Skeletal muscle satellite cell (primary cell): ENCODE data around the gene FANCC.

DNA sequence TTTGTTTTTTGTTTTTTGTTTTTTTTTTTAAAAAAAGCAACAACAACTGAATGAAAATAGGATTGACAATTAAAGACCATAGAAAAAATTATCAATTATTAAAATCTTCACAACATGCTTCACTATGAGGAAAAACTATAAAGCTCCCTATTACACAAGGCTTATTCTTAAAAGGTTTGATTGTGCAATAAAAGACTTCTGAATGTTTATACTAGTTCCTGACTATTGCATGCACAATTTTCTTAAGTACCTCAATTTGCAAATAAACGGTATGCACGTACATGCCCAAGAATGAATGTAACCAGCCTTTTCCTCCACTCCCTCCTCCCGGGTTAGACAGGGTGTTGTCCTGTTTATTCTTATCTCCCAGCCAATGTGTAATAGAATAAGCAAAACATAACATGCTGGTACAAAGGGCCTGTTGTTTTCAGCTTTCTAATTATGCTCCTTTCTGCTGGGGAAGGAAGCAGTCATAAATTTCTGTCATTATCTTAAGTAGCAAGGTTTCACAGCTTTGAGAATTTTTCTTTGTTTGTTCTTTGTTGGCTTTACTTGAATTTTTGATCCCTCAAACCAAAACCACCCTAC lies 79.1 kb downstream of the AOPEP start:
- CAGE, long polyA plus RNA = no peak

DNA sequence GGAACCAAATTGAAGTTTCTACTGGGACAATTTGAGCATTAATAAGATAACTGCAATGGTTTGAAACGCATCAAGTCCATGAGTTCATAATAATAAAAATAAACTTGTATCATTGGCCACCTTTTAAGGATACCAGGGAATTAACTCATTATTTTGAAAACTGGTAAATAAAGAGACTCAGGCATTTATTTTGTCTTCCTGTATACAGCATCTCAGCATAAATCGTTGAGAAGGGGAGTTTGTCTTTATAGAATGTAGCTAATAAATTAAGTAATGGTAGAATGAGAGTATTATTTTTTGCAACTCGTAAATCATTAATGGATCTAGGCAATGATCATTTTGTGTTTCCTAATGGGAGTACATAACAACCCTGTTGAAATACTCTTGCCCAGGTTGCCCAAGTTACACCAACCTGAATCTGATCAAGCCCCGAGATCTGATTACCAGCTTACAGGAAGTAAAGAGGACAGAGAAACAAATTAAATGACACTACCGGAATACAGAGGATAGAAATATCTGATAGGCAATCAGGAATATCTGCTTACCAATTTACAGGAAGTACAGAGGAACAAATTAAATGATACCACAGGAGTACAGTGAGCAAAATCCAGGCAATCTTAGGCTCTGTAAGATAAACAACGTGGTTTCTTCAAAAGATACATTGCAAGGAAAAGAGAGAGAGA lies 107.3 kb downstream of the AOPEP start:
- CAGE, long polyA plus RNA = no peak

- CAGE, long polyA plus RNA = no peak
Observed at GRCh38 chr9:94865844-94866576, 139.5 kb downstream of the AOPEP start.

GRCh38 chr9:94916881-94917454 lies 190.5 kb downstream of the AOPEP start:
- CAGE, long polyA plus RNA = no peak

DNA sequence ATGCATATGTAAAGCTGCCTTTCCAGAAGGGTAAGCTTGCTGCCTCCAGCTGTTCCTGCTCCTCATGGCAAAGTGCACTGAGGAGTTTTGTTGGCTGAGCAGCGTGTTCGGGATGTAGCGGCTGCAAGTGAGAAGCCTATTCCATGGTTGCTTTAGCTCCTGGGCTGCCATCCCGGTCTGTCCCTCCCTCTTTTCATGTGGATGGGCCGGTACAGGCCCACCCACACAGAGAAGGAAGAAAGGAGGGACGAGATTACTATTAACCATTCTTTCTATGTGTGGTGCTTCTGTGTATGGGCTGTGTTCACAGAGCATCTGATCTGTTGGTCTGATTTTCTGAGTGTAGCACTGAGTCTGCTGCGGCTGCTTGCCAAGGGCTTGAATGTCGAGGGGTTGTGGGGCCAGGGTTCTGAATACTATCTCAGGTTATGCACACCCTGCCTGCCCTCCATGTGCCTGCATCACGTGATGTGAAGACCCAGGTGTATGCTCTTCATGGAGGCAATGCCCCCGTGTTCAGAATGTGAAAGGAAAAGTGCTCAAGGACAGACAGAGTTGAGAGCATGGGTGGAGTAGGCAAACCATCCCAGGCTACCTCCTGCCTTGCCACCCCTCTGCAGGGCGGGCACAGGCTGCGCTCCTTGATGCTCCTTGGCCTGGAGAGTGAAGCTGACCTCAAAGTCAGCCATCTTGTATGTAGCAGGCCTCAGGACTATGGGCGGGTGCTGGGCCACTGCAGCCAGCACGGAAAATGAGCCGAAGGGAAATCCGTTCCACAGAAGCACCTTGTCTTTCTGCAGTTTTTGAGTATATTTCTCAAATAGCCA lies 254.9 kb downstream of the FANCC start:
- CAGE, long polyA plus RNA = no peak

DNA sequence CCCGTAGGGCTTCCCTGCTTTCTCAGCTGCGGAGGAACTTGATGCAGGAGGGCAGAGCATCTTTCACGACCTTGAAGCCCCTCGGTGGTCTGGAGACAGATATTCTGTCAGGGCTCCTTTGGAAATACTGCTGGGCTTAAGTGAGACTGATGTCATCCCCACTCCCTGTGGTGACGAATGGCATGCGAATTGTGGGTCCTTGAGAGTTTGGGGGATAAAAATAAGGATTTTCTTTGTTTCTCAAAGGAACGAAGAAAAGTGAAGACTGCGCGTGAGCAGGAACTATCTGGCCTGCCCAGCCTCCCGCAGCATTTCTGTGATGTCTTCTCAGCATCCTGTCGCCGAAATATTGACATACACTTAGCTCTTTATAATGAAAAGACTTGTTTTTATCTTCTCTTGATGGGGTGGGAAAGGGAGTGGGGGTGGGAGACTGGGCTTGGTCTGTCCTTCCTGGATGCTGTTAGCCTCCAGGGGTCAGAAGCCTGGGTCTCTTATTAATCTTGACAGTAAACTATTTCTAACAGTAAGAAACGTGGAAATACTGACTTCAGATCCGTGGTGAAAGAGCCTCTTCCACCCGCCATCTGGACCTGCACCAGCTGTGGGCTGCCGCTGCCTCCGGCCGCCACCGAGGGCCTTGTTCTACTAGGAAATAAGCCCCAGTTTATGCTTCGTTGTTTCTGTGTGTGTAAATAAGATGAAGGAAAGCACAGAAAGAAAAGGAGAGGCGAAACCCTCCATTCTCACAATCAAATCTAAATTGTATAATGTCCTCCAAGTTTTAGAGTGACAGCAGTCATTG lies 239.7 kb downstream of the FANCC start:
- CAGE, long polyA plus RNA = no peak

- CAGE, long polyA plus RNA = no peak
Observed at GRCh38 chr9:95085700-95087198, 231.3 kb downstream of the FANCC start.

- CAGE, long polyA plus RNA = no peak
Observed at GRCh38 chr9:95103381-95103814, 214.1 kb downstream of the FANCC start.

DNA sequence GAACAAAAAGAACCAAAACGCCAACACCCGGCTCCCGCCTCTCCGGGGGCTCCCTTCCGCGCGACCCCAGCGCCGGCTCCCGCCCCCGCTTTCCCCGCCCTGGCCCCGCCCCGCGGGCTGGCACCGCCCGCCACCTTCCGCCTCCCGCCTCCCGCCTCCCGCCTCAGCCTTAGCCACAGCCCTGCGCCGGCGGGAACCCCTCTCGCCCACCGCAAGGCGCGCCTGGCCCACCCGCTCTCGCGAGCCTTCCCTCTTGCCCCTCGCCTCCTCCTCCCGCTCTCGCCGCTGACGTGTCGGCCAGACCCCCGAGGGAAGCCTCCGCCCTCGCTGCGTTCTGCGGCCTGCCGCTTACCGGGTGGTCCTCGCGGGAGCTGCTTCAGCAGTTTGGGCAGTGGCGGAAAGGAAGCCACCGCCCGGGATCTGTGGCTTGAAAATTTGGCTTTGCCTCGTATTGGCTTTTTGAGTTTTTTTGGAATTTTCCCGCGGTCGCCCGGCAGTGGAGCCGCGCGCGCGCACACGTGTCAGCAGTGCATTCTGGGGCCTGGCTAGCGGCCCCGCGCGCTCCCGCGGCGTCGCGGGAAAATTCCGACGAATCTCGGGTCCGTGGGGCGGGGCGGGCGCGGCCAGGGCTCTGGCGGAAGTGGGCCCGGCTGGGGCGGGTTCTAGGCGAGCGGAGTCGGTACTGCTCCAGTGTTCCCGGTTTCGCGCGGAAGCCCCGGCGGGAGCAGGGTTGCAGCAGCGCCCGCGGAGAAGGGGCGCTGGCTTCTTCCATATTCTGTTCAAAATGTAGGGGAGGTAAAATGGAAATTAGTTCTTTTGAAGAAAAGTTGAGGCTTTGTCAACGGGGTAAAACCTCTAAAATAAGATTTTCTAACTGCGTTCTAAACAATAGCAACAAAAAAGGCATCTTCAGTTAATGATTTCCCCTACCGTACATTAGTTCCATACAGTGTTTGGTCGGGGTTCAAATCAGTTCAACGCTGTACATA lies at the start of gene FANCC:
Gene FANCC, minus strand, starts transcription at position 536 of the 989 bp plus-strand sequence.
- CAGE, long polyA plus RNA = start-site peak on the minus strand centred at position 515 of the sequence, 34 bp wide, 40 and 59 reads in 2 replicates

DNA sequence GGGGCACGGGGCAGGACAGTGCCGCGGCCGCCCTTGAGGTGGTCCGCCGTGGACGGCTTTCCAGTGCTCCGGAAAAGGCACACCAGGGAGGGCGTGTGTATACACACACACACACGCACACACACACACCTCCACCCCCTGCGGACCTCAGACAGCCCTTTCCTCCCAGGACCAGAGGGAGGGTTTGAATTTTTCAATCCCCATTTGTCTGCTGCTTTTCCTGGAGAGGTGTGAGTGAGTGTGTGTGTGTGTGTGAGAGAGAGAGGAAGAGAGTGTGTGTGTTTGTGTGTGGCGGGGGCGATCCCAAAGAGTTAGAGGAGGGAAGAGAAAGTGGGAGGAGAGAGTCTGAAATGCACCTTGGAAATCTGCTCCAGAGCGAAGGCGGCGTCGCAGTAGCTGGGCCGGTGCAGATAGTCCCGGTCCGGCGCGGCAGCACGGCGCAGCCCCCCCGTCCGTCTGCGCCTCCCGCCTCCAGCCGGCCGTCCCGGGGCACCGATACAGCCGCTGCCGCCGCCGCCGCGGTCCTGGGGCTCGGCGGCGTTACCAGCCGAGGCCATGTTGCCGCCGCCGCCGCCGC lies 1.2 kb downstream of the PTCH1 start:
- CAGE, long polyA plus RNA = no peak

DNA sequence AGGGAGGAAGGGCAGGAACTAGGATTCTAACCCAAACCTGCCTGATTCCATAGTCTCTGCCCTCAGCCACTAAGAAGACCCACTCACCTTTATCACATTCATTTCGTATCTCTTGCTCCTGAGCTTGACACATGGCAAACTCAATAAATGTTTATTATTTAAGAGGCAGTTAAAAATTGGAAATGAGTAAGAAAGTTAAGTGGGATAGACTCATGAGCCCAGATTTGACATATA lies 166.5 kb upstream of the ERCC6L2 start:
- CAGE, long polyA plus RNA = no peak

GRCh38 chr9:95710994-95711340 lies 164.5 kb upstream of the ERCC6L2 start:
- CAGE, long polyA plus RNA = no peak

- CAGE, long polyA plus RNA = no peak
Observed at GRCh38 chr9:96048051-96048974, 172.8 kb downstream of the ERCC6L2 start.

DNA sequence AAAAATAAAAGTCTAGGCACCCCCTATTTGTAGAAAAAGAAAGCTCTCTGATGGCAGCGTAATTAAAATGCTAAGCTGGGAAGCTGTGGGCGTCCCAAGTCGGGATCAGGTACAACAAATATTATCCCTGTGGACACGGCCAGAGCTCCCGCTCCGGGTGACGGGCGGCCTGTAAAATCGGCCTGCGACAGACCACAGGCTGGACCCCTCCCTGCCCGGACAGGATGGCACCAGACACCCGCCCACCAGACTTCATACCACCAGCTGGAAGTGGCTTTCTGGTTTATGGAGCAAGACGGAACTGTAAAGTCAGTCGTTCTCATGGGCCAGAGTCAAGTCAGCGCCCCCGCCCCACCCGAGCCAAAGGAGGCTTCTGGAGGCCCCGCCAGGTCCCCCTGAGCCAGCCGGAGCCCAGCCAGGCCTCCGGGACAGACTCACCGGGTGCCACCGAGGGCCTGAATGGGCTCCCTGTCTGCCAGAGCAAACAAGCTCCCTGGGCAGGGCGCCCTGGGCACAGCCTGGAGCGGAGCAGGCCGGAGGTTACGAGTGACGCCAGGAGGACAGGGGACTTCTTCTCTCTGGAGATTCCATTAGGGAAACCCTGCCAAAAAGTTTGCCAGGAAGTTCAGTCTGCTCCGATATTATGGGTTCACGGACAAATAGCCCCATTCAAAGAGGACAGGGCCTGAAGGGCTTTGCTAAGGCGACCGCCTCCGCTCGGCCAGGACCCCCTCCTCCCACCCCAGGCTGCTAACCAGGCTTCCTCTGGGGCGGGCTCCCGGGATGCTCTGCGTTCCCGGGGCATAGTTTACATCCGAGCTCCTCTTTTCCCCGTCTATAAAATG lies 173.7 kb downstream of the ERCC6L2 start:
- CAGE, long polyA plus RNA = no peak

DNA sequence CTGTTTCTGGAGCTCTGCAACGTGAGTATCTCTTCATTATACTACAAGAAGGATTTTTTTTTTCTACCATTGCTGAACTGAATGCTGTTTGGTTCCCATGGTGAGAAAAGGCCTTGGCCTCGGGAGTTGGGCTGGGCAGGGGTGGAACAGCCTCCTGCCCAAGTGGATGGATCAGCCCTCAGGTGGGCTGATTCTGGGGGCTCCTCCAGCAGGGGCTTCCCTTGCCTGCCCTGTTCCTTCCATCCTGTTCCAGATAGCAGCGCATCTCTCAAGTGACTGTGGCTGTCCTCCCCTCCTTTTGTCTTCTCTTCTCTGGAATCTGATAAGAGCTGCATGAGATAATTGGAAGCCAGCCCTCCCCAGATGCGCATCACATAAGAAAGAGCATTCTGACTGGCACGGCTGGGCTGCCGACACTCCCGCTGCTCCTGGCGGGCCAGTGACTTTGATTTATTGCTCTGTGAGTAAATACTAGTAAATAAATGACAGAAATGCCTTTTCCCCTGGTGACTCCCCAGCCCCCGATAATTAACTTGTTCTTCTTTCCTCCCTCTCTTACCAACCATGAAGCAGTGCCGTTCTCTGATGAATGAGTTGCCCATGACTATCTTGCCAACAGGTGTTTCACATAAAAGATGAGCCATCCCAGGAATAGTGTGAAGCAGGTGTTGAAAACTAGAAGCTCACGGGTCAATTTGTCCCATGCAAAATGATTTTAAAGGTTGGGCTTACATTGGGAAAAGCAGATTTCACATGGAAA lies 212.2 kb downstream of the ERCC6L2 start:
- CAGE, long polyA plus RNA = no peak

DNA sequence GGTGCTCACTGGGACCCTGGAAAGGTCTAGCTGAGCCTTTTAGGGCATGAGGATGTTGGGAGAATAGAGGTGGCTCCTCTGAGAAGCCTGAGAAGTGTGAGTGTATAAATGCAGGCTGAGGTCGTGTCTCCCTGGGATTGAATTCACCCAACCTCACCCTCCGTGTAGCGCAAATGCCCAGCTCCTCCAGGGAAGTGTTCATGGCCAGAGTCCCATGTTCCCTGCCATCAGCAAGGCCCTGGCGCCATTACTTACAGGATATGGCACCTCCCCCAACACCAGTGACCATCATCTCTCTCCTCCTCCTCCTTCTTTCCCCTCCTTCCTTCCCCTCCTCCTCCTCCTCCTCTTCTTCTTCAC lies 206.8 kb downstream of the HSD17B3 start:
- CAGE, long polyA plus RNA = no peak

DNA sequence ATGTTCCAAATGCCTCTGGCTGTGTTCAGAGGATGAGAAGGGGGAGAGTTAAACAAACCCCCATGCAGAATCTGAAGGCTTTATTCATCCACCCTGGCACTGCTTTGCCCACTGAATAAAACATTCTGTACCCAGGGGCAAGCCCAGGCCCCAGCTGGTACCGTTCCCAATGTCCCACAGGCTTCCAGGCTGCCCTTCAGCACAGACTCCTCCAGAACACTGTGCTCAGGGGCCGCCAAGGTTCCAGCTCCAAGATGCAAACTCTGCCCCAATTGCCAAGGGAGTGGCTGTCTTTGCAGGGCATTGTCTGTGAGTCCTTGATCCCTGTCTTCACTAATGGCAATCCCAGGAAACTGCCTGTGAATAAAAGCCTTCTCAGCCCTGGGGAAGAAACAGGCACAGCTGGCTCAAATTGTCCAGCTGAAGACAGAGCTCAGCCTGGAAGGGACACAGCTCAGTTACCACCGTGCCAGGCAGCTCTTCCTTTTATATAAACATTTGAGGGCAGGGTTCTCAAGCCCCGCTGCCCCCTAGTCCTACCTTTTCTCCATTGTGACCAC lies 185.3 kb downstream of the HSD17B3 start:
- CAGE, long polyA plus RNA = no peak

DNA sequence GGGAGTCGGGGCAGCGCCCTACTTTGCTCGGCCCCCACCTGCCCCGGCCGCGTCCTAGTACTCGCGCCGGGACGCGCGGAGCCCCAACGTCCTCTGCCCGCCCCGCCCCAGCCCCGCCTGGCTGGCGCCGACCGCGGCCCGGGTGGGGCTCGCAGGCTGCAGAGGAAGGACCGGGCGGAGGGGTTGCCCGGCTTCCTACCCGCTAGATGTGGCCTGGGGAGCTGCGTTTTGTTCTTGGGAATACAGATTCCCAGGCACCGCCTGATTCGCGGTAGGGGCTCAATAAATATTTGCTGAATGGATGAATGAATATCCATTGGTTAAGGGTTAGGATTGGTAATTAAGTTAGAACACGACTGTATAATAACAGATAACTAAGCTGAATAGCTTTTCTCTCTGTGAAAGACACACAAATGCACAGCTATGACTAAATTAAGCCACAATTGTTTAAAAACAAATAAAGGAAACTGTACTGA lies 1.1 kb upstream of the ZNF367 start:
- CAGE, long polyA plus RNA = no peak

GRCh38 chr9:96486140-96486648 lies 36.2 kb downstream of the HABP4 start:
- CAGE, long polyA plus RNA = no peak

- CAGE, long polyA plus RNA = no peak
Observed at GRCh38 chr9:96523148-96523843, 73.3 kb downstream of the HABP4 start.